Aortic smooth muscle cell (primary cell): Measurements from ENCODE around the gene ARHGAP21.

- RRBS = no CpG with 5 or more reads among the region's 8 CpGs
These were observed 105.3 kb downstream of the ARHGAP21 start for GRCh38 chr10:24618221-24619004.

DNA sequence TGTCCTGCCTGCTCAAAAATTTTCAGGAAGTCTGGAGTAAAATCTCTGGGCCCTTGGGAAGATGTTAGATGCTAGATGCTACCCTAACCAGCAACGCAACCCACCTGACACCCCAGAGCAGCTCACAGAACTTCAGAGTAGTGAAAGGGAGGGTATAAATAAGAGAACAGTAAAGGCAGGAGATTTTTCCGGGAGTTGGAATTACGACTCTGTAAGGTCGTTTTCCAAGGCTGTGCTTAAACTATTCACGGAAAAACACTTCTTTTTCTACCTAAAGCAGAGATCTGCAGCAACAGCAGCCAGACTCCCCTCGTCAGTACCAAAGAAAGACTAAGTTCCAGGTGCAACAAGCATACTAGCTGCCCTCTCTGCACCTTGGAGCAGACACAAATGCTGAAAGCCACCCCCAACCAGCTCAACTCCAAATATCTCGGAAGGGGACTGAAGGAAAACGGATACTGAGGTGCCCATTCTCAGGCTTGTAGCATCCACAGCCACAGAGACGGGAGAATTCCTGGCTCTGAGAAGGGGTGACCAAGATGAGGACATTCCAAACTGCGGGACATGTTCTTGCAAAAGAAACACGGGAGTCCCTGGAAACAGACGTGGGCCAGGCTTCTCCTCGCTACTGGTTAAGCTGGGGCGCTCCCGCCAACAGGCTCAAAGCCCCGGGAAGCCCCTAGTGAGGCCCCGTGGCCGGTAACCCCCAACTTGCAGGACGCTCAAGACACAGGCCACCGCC is 2.5 kb downstream of the ARHGAP21 start:
- RRBS = 3% methylated on average over 3 of the region's 20 CpGs

GRCh38 chr10:24723576-24724095 is at the start of gene ARHGAP21:
TSS of gene ARHGAP21 (minus strand) at chr10:24723887.
- RRBS = 1% methylated on average over 46 of the region's 76 CpGs

GRCh38 chr10:24958576-24959025 is 6.2 kb upstream of the PRTFDC1 start:
- RRBS = no CpG with 5 or more reads among the region's 5 CpGs

GRCh38 chr10:25080830-25081439 is 64.5 kb downstream of the THNSL1 start:
- RRBS = no CpG with 5 or more reads among the region's 10 CpGs

- RRBS = no CpG with 5 or more reads among the region's 6 CpGs
These were observed 125.6 kb upstream of the MYO3A start for GRCh38 chr10:25808439-25808849.

GRCh38 chr10:26212186-26212385 is 4.5 kb upstream of the GAD2 start:
- RRBS = no CpG with 5 or more reads among the region's 6 CpGs

DNA sequence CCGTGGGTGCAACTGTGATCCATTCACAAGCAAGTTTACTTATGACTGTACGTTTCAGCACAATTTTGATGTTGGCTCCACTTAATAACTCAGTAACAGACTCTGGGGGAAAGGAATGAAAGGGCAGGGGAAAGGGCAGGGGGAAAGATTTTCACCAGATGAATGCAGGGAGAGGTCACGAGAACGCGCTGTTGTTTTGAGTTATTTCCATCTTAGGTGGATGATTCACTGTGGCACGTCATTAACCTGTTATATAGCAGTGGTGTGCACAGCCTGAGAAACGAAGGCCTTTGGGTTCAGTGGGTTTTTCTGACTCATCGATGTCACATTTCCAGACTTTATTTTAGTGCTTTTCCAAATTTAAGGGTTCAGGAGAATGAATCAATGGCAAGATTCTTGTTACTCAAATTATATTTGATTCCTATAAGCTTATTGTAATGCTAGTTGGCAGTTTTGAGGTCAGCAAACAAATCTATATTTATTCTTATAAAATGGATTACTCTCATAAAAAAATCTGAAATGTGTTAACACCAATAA is 49.4 kb downstream of the APBB1IP start:
- RRBS = no CpG with 5 or more reads among the region's 8 CpGs

DNA sequence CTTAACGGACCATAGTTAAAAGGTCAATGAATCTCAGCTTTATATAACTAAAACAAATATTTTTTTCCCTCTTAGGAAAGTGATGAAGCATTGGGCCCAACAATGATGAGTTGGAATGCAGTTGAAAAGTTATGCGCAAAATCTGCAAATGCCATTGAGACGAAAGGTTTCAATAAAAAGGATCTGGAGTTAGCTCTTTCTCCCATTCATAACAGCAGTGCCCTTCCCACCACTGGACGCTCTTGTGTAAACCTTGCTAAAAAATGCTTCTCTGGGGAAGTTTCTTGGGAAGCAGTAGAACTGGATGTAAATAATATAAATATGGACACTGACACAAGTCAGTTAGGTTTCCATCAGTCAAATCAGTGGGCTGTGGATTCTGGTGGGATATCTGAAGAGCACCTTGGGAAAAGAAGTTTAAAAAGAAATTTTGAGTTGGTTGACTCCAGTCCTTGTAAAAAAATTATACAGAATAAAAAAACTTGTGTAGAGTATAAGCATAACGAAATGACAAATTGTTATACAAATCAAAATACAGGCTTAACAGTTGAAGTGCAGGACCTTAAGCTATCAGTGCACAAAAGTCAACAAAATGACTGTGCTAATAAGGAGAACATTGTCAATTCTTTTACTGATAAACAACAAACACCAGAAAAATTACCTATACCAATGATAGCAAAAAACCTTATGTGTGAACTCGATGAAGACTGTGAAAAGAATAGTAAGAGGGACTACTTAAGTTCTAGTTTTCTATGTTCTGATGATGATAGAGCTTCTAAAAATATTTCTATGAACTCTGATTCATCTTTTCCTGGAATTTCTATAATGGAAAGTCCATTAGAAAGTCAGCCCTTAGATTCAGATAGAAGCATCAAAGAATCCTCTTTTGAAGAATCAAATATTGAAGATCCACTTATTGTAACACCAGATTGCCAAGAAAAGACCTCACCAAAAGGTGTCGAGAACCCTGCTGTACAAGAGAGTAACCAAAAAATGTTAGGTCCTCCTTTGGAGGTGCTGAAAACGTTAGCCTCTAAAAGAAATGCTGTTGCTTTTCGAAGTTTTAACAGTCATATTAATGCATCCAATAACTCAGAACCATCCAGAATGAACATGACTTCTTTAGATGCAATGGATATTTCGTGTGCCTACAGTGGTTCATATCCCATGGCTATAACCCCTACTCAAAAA is 15.1 kb downstream of the MASTL start:
- RRBS = no CpG with 5 or more reads among the region's 10 CpGs

- RRBS = 64% methylated on average over 1 of the region's 7 CpGs
These were observed 114.1 kb upstream of the ACBD5 start for GRCh38 chr10:27354720-27355042.

GRCh38 chr10:27742716-27743762 is 2.6 kb downstream of the MKX start:
- RRBS = 3% methylated on average over 37 of the region's 90 CpGs

DNA sequence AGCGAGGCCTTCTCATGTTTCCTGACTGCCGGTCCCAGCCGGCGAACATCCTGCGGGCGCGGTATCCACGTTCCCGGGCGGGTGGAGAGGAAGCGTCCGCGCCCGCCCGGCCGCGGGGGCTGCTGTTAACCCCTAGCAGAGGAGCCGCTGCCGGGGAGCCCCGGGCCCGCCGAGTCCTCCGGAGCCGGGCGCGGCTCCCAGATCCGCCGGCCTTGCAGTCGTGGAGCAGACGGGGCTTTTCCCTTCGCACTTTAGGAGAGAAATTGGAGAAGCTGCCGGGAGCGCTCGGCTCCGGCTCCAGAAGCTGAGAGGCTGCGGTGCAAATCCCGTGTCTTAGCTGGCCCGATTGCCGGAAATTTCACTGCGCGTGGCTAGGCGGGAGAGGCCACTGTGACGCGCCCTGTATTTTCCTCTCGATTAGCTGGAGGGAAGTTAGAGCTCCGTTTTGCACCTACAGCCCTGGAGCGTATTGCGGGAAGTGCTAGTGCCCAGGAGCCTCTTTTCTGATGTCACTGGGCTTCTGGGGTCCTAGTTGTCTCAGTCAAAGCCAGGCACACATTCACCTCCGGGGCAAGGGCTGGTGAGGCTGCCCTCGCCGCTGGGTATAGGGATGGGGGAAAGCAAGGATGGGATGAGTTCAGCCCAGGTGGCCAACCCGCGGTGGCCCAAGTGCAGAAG is 405 bp upstream of the MKX start:
- RRBS = 5% methylated on average over 17 of the region's 53 CpGs

- RRBS = no CpG with 5 or more reads among the region's 2 CpGs
These were observed 139.6 kb downstream of the MPP7 start for GRCh38 chr10:28163112-28163738.

GRCh38 chr10:28202742-28203214 is 100.1 kb downstream of the MPP7 start:
- RRBS = no CpG with 5 or more reads among the region's 9 CpGs

DNA sequence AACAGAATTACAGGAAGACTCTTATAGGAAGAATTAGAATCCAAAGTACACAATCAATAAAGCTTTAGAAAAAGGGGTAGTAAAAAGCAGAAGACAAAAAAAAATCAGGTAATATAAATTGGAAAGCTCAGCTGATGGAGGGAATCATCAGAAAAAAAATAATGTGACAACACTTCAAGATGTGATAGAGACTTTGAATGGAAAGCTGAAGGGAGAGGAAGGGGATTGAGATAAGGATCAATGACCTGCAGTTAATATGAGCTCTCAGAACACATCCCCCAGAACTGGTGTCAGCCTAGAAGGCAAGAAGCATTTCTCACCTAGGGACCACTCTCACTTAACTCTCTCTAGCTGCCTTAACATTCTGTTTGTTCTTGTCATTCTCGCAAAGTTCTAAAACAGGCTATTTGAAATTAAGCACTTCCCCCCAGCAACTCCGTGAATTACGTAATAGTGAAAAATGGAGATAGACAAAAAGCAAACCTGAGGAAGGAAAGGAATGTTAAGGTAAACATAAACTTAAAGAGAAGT is 1.1 kb upstream of the MPP7 start:
- RRBS = no CpG with 5 or more reads among the region's 3 CpGs

DNA sequence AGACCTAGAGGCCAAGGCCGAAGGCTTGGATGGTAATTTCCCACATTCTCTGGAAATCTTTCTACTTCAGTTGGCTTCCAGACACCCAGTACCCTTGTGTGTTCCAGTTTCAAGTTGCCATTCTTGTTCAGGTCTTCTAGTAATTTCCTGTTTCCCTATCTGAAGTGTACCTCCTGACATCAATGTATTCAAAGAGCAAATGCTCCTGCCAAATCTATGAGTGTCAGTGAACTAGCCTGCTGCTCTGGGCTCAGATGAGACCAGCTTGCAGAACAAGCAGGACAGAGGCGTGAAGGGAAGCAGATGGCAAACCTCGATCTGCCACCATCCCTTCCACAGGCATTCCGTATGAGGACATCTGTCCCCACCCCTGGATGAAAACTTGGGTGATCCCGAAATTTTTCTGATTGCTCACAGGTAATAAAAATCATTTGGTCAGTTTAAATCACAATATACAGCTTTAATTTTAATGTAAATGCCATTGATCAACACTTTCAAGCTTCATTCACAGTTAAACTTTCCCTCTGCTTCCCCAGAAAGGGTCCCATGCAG is 4.4 kb upstream of the MPP7 start:
- RRBS = no CpG with 5 or more reads among the region's 5 CpGs

- RRBS = under 1% methylated on average over 16 of the region's 28 CpGs
These were observed 822 bp downstream of the WAC start for GRCh38 chr10:28533811-28534069.

GRCh38 chr10:28549778-28550277 is 16.9 kb downstream of the WAC start:
- RRBS = no CpG with 5 or more reads among the region's 8 CpGs

GRCh38 chr10:28559118-28559659 is 26.3 kb downstream of the WAC start:
- RRBS = no CpG with 5 or more reads among the region's 4 CpGs

- RRBS = no CpG with 5 or more reads among the region's 5 CpGs
These were observed 62.6 kb downstream of the WAC start for GRCh38 chr10:28595302-28596146.